Cardiac ventricle fibroblast (primary cell): ENCODE measurements around a stretch of chr19.

DNA sequence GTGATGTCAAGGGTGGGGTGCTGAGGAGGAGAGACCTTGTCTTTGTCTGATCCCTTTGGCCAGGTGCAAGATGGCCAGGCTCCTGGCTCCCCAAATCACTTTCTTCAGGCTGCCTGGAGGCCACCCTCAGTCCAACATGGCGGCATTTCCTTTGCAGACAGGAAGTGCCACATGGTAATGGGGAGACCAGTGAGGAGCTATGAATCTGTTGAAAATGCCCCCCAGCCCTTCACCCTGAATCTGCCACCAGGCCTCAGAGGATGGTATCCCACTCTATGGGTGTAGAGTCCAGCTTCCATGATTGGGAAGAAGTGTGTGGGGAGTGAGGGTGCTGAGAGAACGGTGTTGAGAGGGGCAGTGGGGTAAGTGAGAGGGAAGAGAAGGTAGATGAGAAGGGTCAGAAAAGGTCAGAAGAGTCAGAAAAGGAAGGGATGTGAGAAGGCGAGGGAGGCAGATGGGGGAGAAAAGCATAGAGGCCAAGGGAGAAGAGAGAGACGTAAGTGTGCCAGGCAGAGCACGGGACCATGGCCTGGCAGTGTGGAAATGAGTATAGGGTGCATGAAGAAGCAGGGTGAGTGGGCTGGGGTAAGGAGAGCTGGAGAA lies 33.6 kb upstream of the ASF1B start:
- RAMPAGE, long total RNA: no peak

- RAMPAGE, long total RNA: no peak
These were observed 945 bp upstream of the ADGRL1 start for GRCh38 chr19:14206462-14207766.

- RAMPAGE, long total RNA: no peak
These were observed 32.9 kb upstream of the ADGRE5 start for GRCh38 chr19:14348165-14348834.

- RAMPAGE, long total RNA: no peak
These were observed 5.7 kb upstream of the ADGRE5 start for GRCh38 chr19:14375134-14376274.

DNA sequence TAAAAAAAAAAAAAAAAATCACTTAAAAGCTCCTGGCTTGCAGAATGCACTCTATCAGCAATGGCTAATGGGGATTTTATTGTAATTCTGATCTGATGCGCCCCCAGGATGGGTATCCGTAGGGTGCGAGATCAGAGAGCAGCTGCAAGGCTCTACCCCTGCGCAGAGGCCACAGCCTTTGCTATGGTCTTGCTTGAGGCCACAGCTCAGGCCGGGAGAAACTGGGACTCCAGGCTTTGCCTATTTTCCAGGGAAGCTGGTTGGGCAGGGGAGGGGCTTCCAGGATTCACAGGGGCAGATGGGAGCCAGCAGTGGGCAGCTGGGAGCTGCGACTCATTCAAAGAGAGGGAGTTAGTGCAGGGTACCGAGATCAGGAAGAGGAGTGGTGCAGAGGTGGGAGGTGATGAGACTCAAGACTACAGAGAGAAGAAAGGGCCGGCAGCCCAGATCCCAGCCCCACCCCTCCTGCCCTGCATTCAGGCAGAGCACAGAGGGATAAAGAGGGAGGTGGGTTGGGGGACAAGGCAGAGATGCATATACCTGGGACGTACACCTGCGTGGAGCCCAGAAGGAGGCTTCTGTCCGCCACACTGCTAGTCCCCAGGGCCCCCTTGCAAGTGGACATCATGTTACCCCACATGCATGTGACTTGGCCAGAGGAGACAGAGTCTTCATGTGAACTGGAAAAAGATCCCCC lies 12.1 kb downstream of the ADGRE5 start:
- RAMPAGE, long total RNA: no peak

DNA sequence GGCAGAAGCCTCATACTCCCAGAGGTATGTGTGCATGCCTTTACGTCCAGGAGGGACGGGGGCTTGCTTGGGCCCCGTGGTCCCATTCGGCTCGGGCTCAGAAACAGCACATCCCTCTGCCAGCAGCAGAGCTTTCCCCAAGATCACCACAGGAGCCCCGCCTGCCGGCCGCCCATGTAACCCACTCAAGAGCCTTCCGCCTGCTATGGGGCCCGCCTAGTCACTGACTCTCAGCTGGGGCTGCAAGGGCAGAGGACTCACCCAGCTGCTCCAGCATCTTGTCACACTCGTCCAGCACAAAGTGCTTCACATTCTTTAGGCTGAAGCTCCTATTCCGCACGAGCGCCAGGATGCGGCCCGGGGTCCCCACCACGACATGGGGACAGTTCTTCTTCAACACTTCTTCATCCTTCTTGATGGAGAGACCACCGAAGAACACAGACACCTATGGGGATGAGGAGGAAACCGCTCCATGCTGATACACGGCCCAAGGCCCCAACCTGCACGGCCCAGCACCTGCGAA lies 8.4 kb downstream of the DDX39A start:
- RAMPAGE, long total RNA: no peak

GRCh38 chr19:14412519-14413286 lies 6.4 kb downstream of the DDX39A start:
- RAMPAGE, long total RNA: no peak

GRCh38 chr19:14472033-14473102 lies 2.8 kb downstream of the PTGER1 start:
- RAMPAGE, long total RNA: no peak

- RAMPAGE, long total RNA: no peak
These were observed 13.2 kb downstream of the ADGRE3 start for GRCh38 chr19:14661488-14661895.

DNA sequence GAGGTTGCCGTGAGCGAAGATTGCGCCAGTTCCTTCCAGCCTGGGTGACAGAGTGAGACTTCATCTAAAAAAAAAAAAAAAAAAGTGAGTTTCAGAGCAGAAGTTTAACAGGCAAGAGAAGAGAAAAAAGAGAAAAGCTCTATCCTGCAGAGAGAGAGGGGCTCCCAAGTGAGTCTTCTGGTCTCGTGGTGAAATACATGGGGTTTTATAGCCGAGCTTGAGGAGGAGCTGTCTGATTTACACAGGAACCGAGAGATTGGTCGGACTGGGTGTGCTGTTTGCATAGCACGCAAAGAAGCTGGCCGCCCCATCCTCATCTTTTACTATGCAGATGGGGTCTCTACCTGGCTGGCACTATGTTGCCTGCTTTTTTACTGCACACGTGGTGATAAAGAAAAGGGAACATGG lies 1.4 kb upstream of the ADGRE3 start:
- RAMPAGE, long total RNA: no peak

DNA sequence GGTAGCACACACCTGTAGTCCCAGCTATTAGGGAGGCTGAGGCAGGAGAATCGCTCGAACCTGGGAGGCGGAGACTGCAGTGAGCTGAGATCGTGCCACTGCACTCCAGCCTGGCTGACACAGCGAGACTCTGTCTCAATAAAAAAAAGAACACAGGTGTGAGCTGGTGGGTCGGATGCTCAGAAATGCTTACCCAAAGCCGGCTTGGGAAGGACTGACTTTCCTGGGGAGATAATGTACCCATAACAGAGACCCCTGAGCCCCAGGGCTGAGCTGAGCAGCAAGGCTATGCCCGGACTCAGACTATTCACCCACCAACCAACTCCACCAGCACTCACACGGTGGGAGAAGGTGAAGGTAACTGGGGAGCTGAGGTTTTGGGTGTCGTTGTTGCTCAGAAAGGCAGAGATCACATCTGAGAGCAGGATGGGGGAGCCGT lies 23.0 kb downstream of the ADGRE2 start:
- RAMPAGE, long total RNA: no peak

DNA sequence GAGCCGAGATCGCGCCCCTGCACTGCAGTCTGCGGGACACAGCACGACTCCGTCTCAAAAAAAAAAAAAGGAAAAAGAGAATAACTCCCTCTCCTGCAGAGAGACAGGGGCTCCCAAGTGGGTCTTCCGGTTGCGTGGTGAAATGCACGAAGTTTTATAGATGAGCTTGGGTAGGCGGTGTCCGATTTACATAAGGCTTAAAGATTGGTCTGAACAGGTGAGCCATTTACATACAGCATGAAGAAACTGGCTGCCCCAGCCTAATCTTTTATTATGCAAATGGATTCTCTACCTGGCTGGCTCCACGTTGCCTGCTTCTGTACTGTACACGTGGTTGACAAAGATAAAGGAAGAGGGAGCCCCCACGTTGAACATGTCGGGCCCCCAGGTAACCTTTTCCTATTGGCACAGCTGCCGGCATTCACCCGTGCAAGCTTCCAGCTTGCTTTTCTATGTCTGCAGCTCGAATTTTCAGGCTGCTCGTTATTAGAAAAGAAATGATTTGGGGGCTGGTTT lies 19.5 kb downstream of the ADGRE2 start:
- RAMPAGE, long total RNA: no peak

- RAMPAGE, long total RNA: no peak
These were observed 4.2 kb downstream of the OR7A5 start for GRCh38 chr19:14830731-14831245.

DNA sequence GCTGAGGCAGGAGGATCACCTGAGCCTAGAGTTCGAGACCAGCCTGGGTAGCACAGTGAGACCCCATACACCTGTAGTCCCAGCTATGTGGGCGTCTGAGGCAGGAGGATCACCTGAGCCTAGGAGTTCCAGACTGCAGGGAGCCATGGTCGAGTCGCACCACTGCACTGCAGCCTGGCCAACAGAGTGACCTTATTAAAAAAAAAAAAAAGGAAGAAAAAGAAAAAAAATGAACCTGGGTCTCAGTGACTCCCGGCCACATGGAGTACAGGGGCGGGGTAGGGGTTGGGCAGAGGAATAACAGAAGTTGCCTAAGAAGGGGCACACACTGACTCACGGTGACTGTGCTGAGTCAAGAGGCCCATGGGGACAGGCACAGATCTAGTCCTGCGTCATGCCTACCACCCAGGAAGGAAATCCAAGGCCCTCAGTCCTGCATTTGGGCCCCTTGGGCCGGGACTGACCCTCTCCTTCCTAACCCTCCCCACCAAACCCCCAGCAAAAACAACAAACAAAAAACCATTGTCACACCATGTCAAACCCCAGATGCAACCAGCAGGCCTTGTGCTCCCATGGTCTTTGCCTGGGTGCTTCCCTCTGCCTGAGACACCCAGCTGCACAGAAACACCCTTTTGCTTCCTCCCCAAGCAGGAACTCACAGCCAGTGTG lies 9.4 kb upstream of the NOTCH3 start:
- RAMPAGE, long total RNA: no peak

DNA sequence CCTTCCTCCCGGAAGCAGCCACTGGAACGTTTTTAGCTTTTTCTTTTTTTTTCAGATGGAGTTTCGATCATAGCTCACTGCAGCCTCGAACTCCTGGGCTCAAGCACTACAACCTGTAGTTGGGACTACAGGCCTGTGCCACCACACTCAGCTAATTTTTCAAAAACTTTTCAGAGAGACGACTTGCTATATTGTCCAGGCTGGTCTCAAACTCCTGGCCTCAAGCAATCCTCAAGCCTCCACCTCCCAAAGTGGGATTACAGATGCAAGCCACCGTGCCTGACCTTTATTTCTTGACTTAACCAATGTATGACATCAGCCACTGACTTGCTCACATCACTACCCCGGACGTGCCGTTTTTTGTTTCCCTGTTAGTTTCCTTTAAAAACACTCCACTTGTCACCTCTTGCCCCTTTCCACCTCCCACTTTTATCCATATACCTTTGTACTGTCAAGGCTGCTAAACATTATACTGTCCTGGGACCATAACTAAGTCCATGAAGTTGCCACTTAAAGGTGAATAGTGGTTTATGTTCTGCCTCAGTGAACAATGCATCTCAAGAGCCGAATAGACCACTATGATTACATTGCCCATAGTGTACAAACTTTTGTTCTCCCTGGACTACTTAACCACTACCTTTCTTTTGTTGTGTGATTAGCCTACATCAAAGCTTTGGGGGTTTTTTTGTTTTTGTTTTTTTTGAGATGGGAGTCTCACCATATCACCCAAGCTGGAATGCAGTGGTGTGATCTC lies 2.2 kb upstream of the EPHX3 start:
- RAMPAGE, long total RNA: no peak

GRCh38 chr19:15248556-15249478 lies 16.6 kb upstream of the EPHX3 start:
- RAMPAGE, long total RNA: no peak

- RAMPAGE, long total RNA: no peak
These were observed 18.8 kb upstream of the EPHX3 start for GRCh38 chr19:15250926-15251472.

GRCh38 chr19:15271205-15271806 lies 39.1 kb upstream of the EPHX3 start:
- RAMPAGE, long total RNA: no peak

- RAMPAGE, long total RNA: no peak
These were observed 44.2 kb upstream of the EPHX3 start for GRCh38 chr19:15276237-15276994.

DNA sequence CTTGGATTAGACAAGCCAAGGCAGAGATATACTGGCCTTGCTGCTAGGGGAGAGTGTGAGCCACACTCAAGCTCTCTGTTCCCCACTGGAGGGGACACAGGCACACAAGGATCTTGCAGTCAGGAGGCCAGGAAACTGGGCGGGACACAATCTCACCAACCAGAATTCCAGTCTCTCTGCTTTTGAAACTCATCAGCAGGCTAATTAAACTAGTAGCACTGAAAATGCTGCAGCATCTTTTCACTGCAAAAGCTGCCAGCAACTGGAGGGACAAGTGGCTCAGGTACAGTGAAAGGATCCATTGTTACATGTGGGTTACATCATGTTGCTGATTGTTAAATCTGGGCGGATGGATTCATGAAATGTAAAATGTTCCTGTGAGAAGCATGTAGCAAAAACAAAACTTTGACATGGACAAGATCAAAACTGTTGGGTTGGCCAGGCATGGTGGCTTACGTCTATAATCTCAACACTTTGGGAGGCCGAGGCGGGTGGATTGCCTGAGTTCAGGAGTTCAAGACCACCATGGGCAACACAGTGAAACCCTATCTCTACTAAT lies 49.1 kb upstream of the EPHX3 start:
- RAMPAGE, long total RNA: no peak